Left colon (tissue), 1 donor: ENCODE measurements around a stretch of chr5.

DNA sequence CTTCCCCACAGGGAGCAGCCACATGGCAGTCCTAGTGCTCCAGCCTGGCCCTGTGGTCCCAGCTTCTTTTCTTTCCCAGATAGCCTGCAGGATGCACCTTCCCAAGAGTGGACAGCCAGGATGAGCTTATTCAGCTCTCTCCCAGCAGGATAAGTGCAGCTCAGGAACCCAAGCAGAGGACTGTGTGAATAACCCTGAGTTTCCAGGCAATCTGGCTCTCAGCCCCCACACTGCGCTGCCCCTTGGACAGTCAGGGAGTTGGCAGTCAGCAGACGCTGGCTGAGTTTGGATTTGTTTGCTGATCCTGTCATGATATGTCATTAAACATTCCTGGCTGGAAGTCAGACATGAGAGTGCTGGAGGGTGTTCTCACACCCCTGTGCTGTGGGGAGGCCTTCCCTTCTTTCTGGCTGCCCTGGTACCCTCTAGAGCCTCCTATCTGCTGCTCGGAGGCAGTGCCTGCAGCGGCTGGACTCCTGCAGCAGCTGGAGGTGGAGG, 71.7 kb downstream of the PDE8B start:
- PRO-cap, result no peak

DNA sequence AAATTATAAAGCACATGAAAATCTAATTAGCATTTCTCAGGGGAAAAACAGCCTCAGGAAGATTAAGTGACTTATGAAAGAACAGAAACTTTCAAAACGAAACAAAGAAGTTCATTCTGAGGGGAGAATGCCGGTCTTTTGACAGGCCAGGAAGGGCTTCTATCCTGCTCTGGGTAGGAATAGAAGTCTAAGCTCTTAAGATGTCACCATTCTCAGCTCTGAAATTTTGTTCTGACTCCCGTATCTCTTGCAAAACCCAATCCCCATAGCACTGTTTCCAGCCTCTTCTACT, 161.4 kb upstream of the TBCA start:
- PRO-cap, result no peak

GRCh38 chr5:77980692-77980966, 204.5 kb upstream of the TBCA start:
- PRO-cap, result no peak

GRCh38 chr5:78113544-78114156, 180.8 kb downstream of the AP3B1 start:
- PRO-cap, result no peak

- PRO-cap, result no peak
Observed at GRCh38 chr5:78526055-78526502, 122.5 kb downstream of the LHFPL2 start.

DNA sequence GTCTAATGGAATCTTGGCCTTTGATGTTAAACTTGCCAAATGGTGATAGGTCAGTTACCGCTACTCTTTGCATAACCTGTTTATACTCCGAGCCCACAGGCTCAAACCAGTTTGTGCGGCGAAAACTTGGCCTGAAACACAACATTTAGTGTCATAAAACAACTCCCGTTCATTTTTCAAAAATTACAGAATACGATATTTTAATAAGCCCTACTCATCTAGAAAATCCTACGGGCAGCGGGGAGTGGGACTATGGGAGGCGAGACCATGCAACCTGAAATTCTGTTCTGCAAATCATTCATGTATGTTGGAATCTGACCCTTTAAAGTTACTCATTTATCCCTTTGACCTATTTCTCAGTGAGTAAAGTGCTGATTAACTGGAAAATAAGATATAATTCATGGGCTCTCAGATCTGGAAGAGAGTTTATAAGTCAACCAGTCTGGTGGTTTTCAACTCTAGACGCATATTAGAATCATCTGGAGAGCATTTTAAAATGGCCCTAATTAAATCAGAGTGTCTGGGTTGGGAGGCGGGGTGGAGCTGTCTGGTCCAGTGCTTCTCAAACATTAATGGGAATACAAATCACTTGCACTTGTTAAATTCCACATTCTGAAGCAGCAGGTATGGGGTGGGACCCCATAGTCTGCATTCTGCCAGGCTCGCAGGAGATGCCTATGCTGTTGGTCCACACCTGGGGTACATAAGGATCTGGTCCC, 38.4 kb downstream of the DMGDH start:
- PRO-cap, result no peak

DNA sequence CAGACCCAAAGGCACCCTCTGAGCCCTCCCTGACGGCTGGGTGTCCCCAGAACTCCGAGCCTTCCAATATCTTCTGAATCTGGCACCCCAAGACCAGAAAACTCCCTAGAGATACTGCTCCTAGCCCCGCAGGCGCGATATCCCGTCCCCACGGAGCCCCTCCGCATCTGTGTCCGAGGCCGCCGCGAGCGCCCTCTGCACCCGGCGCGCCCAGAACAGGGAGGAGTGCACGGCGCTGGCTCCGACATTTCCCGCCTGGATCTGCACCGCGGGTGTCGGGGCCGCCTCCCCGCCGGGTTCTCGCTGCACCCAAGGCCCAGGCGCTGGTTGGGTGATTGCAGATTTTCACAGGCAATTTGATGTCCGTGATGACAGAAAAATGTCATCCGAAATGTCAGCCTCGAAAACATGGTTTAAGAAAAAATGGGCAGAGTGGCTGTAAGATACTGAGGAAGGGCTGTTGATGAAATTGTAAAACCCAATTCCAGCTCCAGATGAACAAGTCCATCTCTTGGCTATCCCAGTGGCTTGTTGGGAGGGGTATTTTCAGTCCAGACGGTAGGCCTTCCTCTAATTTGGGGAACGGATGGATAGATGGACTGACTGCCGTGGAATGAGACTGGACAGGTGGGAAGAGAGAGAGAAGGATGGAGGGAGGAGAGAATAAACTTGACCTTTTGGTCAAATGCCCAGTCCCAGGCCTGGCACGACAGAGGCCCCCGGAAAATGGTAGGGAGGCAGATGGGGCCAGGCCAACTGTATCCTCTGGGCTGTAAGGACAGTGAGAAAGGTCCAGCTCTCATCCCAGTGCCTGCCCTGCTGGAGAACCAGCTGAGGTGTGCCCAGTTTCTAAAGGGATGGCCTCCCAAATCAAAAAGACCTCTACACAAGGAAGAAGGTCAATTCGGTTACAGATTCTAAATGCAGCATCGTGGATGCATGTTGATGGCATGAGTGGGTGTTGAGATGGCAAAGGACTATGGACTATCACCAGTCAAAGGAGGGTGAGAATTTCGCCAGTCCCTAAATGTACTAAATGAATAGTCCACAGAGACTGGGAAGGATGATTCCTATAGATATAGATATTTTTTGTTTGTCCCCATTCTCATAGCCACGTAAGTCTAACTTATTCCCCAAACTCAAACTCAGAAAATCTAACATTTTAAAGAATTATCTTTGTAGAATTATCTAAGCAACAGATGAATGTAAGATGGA, 1.0 kb downstream of the BHMT start:
- PRO-cap, result no peak

- PRO-cap, result bidirectional peak, plus-strand start at chr5:79237105, minus-strand start at chr5:79237018; bidirectional peak, plus-strand start at chr5:79237310, minus-strand start at chr5:79237309; unidirectional peak, minus-strand start at chr5:79237692
Observed at GRCh38 chr5:79236975-79237899, 1.3 kb downstream of the JMY start.

- PRO-cap, result no peak
Observed at GRCh38 chr5:79277695-79278189, 41.8 kb downstream of the JMY start.

DNA sequence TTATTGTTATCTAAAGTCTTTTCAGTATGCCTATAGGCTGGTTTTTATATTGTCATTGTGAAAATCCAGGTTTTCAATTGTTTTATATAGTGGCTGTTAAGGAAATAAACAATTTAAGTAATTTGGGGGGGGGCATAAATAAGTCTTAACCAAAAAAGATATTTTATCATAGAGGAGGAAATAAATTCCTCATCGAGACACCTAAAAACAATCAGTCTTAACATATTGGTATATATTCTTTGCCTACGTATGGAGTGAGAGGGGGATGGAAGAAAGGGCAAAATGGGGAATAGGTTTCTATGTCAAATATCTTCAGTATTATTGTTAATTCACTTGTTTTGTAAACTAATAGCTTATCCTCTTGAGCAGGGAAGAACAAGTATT, 53.7 kb downstream of the JMY start:
- PRO-cap, result no peak

GRCh38 chr5:79315871-79316371, 80.0 kb downstream of the JMY start:
- PRO-cap, result no peak

GRCh38 chr5:79322613-79322932, 86.6 kb downstream of the JMY start:
- PRO-cap, result no peak

DNA sequence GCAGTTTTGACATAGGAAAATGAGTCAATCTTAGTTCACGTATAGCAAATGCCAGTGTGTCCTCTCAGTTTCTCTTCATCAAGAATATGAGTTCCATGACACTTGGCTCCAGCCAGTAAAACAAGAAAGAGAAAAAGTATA, 1.1 kb upstream of the HOMER1 start:
- PRO-cap, result no peak

DNA sequence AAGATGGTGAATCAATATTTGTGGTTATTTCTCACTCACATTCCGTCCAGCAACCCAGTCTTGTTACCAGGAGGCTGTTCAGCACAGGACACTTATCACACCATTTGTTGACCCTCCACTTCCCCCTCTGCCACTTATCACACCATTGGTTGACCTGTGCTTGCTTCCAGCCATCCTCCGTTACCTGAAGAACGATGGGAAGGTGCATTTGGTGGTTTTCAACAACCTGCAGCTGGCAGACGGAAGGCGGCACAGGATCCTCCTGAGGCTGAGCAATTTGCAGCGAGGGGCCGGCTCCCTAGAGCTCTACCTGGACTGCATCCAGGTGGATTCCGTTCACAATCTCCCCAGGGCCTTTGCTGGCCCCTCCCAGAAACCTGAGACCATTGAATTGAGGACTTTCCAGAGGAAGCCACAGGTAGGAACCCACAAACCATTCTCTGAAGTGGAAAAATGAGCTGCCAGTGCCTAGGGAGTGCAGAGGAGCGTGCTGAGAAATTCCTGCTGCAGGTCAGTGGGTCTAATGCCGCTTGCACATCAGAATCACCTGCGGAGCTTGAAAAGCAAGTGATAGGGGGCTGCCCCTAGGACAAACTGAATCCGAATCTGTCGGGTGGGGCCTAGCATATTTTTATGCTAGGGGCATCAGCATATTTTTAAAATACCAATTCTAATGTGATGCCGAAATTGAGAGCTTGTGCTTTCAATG, 20.6 kb downstream of the THBS4 start:
- PRO-cap, result no peak

- PRO-cap, result no peak
Observed at GRCh38 chr5:80069937-80070843, 35.0 kb downstream of the THBS4 start.

- PRO-cap, result no peak
Observed at GRCh38 chr5:80204769-80205393, 51.0 kb downstream of the SERINC5 start.

GRCh38 chr5:80254498-80254788, 1.4 kb downstream of the SERINC5 start:
- PRO-cap, result no peak

DNA sequence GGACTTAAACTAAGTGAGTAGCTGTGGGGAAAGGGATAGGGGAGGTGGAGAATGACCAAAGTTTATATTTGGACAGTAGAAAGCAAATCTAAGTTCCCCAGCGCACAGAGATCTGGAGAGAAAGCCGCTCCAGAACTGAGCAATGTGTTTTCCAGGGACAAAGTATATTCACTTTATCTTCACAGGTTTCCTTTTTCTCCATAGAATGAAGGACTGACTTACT, 22.5 kb upstream of the MSH3 start:
- PRO-cap, result no peak

DNA sequence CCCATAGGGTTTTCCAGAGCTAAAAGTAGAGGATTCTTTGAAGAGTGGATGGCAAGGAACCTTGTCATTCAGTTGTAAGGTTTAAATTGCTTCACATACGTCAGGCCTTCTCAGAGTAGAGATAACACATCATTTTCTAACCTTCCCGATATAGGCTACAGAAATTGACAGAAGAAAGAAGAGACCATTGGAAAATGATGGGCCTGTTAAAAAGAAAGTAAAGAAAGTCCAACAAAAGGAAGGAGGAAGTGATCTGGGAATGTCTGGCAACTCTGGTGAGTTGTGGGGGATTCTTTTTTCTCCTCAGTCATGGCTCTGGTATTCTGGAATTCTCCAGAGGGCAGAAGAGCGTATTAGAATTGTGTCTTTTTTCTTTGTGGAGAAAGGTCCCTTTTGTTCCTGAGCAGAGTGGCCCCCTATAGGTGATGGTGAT, 1.5 kb upstream of the DHFR start:
- PRO-cap, result no peak

DNA sequence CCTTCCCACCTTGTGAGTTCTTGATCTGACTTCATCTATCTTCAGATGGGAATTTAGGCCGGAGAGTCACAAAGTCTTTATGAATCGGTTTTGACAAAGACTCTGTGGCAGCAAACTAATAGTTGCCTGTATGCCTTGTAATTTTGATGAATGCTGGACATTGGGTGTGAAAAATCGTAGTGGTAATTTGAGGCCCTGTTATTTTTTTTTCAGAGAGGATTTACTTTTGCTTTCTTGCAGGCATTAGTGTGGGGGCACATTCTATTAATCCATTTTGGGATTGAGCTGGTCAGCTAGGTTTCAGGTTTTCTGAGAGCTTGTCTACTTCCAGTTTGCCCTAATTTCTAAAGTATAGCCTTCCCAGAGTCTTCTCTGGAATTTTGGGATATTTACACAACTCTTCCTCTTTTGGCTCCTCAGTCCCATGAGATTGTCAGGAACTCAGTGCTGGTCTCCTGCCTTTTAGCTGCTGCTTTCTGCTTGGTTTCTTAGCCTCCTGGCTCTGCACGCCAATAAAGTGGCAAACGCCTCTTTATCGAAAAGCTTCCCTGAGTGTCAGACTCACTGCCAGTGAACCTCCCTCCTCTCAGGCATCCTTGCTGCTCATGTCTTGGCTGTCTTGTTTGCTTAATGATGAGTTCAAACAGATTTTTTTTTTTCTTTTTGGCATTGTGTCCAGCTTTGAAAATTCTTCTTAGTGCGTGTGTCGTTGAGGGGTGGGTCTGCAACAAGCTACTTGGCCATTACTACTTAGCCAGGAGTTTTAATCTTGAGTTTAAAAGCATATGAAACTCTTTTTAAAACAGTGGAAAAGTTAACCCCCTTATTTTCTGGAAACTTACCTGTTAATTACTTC, 14.7 kb downstream of the RASGRF2 start:
- PRO-cap, result no peak